RPMI7951 (cell line): ENCODE results near the gene MOCS3.

- RAMPAGE, long total RNA: no peak
Observed at GRCh38 chr20:50930442-50930787, 822 bp downstream of the ADNP start.

GRCh38 chr20:50958655-50959667 lies at the start of gene MOCS3:
Gene MOCS3, plus strand, starts transcription at chr20:50958818.
- RAMPAGE, long total RNA: no peak

GRCh38 chr20:51084277-51084709 lies 61.4 kb upstream of the KCNG1 start:
- RAMPAGE, long total RNA: no peak

GRCh38 chr20:51107873-51108305 lies 85.0 kb upstream of the KCNG1 start:
- RAMPAGE, long total RNA: no peak

GRCh38 chr20:51156080-51156626 lies 133.2 kb upstream of the KCNG1 start:
- RAMPAGE, long total RNA: no peak

- RAMPAGE, long total RNA: no peak
Observed at GRCh38 chr20:51412814-51413395, 129.6 kb downstream of the NFATC2 start.

- RAMPAGE, long total RNA: no peak
Observed at GRCh38 chr20:51473599-51474542, 68.6 kb downstream of the NFATC2 start.

DNA sequence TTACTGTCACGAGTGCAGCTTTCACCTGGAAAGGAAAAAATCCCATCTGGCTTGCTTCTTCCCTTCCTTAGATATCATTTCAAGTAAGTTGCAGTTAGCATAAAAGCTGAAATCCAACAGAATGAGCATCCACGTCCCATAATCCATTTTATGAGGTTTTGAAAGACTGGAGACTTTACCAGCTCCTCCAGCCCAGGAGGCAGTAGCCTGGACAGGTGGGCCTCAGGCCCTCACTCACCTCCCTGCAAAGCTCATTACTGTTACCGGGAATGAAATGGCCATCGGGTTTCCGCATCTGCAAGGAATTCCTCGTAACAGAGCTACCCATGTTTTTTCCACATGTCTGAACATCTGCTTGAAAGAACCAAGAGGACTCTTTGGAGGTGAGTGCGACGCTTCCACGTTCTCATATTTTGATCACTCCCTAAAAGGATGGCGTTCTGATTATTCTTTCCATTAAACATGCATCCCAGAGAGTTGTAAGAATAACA lies 32.8 kb downstream of the NFATC2 start:
- RAMPAGE, long total RNA: no peak

GRCh38 chr20:51534730-51535555 lies 7.6 kb downstream of the NFATC2 start:
- RAMPAGE, long total RNA: no peak

DNA sequence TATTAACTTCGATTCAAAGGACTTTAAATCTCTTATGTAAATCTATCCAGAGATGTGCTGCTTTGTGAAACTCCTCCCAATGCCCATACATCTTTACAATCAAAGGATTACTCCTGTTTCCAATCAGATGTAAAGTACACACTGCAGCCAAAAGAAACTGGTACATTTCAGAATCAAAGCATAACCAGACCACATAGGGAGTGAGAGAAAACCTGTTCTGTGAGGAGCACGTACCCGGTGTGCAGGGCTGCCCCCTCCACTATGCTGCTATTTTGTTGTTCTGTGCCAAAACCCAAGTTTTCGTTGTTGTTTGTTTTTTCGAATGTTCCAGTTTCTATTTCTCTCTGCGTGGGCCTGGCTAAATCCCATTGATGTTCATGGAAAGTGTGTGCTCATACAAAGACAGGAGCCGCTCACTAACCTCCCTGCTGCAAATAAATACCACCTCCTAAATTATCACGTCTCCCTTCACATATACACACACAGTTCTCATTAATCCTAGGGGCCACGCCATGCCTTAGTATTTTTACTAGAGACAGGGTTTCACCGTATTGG lies 53.0 kb downstream of the ATP9A start:
- RAMPAGE, long total RNA: no peak

- RAMPAGE, long total RNA: no peak
Observed at GRCh38 chr20:51725351-51726255, 42.6 kb downstream of the ATP9A start.

- RAMPAGE, long total RNA: no peak
Observed at GRCh38 chr20:51758818-51759523, 9.2 kb downstream of the ATP9A start.

- RAMPAGE, long total RNA: no peak
Observed at GRCh38 chr20:52191023-52191437, 549 bp downstream of the ZFP64 start.

GRCh38 chr20:52191915-52192891 lies 624 bp upstream of the ZFP64 start:
- RAMPAGE, long total RNA: no peak

GRCh38 chr20:52974095-52974925 lies 2.2 kb downstream of the TSHZ2 start:
- RAMPAGE, long total RNA: no peak

- RAMPAGE, long total RNA: no peak
Observed at GRCh38 chr20:53081157-53081668, 109.1 kb downstream of the TSHZ2 start.

DNA sequence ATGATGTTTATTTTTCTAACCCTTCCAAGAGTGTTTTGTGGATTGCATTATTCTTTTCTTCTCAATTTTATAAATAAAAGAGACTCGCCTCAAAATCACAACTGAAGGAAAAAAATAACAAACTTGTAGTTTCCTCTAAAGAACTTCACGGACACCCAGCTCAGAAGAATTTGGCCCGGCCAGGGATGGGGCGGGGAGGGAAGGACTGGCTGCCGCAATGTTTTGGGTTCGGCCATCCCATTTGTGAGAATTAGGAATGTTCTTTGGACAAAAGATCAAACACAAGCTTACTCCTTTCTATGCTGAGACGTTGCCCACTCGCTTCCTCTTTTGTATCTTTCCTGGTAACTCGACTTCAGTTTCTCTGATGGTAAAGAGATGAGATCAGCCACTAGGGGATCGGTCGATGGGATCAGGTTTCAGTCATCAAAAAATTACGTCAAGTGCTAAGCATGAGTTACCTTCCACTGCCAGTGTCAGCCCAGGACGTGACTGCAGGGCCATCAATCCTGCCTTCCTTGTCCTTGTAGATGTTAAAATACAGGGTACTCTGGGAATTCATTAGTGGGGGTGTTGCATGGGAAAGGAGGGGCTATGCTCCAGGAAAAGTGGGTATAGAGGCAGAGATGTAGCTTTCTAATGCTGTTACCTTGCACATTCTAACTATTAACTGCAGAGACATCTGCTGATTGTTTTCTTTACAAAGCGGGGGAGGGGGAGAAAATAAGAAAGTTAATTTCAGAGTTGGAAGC lies 190.1 kb downstream of the TSHZ2 start:
- RAMPAGE, long total RNA: no peak

DNA sequence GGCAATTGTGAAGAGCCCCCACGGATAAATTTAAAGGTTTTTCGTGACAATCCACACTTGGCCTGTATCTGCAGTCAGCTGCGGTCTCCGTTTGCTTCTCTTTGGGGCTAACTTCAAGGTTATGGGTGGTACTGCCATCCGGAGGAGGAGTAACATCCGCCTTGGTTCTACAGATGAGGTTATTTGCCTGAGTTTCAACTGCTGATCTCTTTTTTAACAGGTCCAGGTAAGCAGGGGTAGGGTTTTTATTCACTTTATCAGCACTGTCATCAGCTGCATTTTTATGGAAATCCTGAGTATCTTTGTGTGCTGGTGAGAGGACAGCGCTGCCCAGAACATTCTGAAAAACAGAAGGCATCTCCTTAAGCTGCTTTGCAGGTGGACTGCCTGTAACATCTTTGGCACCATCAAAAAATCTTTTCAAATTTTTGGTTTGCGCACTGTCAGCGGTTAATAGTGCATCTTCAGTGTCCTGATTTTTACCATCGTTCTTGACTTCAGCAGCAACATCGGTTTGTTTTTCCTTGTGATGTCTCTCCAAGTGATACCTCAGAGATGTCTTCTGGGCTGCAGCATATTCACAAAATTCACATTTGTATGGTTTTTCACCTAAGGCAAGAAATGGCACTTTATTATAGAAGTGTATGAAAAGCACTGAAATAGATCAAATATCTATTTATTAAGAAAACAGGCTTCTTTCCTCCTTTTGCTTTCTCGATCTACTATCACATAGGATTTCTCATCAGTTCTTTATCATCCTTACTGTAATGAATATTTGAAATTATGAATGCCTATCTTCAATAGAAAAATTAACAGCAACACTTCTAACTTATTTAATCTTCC lies 16.7 kb downstream of the ZNF217 start:
- RAMPAGE, long total RNA: no peak

DNA sequence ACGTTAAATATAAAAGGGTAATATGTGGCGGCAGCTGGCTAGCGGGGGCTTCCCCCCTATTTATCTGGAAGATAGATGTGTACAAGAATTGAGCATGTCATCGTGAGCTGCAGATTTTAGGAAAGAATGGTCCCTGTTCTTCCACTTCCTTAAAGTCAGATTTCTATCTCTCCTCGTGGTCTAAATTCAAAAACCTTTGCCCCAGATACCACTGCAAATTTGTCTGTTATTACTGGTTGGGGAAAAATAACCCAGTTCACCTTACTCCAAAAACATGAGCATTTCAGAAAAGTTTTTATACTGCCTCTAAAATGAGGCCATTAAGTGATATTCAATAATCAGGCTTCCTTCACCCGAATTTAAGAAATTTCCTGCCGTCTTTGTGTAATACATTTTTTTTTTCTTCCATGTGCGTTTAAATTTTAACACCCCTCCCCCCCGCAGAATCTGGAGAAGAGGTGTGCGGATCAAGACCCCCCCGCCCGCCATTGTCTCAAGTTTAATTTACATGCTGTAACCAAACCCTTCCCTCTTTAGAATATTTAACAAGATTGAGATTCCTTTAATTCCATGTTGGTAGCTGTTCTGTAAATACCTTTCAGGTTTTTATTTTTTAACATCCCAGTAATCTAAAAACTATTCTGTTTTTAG lies 4.0 kb downstream of the ZNF217 start:
- RAMPAGE, long total RNA: no peak

- RAMPAGE, long total RNA: no peak
Observed at GRCh38 chr20:53729488-53730143, 136.0 kb upstream of the ZNF217 start.